Fibroblast of villous mesenchyme (primary cell): ENCODE results near the gene PANK4.

DNA sequence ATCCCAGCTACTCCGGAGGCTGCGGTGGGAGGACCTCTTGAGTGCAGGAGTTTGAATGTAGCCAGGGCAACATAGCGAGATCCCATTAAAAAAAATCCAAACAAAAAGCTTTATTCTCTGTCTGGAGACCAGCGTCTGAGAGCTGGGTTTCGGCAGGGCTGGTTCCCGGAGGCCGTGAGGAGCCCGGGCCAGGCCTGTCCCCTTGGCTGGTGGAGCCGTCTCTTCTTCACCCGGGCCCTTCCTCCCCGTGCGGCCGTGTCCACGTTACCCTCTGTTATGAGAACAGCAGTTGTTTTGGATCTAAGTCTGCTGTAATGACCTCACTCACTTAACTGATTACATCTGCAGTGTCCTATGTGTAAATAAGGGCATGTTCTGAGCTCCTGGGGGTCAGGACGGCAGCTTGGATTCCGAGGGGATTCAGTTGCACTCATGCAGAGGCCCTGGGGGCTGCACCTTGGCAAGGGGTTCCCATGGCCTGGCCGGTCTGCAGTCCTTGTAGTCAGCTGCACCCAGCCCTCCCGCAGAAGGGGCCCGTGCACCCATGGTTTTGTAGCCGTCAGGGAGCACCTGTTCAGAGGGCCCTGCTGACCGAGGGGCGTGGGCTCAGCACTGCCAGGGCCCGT is 39.7 kb downstream of the PRKCZ start:
- CAGE, long polyA plus RNA = no peak

- CAGE, long polyA plus RNA = no peak
Observed at GRCh38 chr1:2190501-2191139, 4.0 kb downstream of the FAAP20 start.

DNA sequence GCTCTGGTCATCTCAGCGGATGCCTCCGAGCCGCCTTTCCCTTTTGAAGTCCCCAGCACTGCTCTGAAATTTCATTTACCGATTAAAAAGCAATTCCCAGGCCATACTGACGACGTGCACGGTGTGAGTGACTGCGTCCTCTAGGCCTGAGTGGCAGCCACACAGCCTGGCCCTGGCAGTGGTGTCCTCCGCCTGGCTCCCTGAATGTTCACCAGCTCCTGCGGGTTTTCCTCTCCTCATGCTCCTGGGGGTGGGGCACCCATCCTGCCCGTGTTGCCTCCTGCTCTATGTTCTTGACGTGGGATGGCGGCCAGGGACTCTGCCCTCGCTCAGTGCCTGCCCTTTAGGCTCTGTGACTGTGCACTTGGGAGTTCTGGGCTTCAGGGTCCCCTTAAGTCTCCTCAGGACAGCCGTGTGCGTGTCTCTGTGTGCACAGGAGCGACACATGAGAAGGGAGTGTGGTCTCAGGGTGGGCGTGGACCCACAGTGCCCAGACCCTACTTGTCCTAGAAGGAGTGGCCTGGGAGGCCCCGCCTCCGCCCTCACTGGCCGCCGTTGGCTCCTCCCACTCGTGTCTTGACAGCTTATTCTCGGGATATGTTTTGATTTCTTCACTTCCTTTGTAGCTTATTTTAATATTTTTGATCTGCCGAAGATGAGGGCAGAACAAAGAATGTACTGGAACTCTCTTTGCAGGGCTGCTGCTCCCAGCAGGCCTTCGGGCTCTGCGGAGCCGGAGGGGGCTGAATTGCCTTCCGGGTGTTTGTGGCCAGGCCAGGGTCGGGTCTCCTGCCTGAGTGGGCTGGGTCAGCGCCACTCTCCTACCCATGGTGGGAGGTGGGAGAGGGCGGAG is 3.7 kb downstream of the SKI start:
- CAGE, long polyA plus RNA = no peak

GRCh38 chr1:2236790-2237812 is 9.0 kb downstream of the SKI start:
- CAGE, long polyA plus RNA = no peak

GRCh38 chr1:2246108-2246975 is 18.2 kb downstream of the SKI start:
- CAGE, long polyA plus RNA = no peak

GRCh38 chr1:2250436-2251242 is 22.5 kb downstream of the SKI start:
- CAGE, long polyA plus RNA = no peak

GRCh38 chr1:2252272-2253296 is 24.5 kb downstream of the SKI start:
- CAGE, long polyA plus RNA = no peak

- CAGE, long polyA plus RNA = no peak
Observed at GRCh38 chr1:2273228-2274112, 45.4 kb downstream of the SKI start.

DNA sequence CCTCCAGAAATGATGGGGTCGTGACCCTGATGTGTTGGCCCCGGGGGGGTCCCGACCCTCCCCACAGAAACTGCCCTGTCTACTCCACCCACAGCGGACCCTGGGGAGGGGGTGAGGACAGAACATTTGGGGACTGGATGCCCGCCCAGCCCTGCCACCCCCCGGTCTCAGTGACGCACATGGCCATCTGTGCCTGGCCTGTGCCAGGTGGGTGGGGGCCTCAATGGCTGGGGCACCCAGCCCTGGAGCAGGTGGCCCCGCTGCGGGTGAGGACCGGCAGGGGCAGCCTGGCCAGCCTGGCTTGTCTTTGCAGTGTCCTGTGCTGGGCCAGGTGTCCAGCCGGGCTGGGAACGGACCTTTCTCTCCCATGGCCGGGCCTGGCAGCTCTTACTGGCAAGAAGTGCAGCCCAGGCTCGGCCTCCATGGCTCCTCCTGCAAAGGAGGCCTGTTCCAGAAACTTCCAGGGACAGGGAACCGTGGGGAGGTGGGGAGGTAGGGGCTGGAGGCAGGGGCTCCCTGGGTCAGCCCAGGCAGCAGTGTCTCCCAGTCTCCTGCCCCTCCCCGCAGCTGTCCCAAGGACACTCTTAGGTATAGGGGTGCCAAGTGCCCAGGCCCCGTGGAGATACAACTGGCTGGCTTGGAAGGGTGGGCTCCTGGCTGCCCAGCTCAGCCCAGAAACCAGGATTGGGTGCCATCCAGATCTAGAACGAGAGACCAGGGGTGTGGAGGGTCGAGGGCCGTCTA is 78.4 kb downstream of the MORN1 start:
- CAGE, long polyA plus RNA = no peak

- CAGE, long polyA plus RNA = no peak
Observed at GRCh38 chr1:2395144-2395675, 3.6 kb downstream of the RER1 start.

- CAGE, long polyA plus RNA = no peak
Observed at GRCh38 chr1:2467038-2467754, 8.9 kb upstream of the PLCH2 start.

DNA sequence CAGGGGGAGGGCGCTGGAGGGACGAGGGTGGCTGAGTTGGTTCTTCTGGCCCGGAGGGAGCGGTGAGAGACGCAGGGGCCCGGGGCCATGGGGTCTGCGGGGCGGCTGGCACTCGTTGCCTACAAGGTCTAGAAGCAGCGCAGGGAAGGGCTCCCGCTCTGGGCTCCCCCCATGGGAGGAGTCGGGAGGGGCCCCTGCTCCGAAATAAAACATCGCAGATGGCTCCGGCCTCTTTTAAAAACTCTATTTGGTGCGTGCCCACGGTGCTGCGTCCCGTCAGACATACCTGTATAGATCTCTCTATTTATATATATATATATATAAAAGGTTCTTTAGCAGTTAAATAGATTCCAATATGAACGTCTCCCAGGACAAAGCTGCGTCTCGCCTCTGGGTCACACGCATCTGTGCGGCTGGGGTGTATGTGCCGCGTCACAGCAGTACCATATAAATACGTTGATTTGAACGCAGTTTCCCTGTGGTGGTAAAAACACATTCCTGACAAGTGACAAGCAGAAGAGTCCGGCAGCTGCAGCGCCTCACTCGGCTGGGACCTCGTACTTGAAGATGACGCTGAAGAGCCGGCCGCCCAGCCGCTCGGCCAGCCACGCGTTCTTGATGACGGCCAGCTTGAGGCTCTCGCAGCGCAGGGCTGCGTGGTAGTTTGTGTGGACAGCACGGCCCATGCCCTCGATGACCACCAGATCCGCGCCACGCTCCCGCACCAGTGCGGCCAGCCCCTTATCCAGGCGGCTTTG is 17.9 kb downstream of the PANK4 start:
- CAGE, long polyA plus RNA = no peak

GRCh38 chr1:2522289-2522599 is 4.2 kb downstream of the PANK4 start:
- CAGE, long polyA plus RNA = no peak

DNA sequence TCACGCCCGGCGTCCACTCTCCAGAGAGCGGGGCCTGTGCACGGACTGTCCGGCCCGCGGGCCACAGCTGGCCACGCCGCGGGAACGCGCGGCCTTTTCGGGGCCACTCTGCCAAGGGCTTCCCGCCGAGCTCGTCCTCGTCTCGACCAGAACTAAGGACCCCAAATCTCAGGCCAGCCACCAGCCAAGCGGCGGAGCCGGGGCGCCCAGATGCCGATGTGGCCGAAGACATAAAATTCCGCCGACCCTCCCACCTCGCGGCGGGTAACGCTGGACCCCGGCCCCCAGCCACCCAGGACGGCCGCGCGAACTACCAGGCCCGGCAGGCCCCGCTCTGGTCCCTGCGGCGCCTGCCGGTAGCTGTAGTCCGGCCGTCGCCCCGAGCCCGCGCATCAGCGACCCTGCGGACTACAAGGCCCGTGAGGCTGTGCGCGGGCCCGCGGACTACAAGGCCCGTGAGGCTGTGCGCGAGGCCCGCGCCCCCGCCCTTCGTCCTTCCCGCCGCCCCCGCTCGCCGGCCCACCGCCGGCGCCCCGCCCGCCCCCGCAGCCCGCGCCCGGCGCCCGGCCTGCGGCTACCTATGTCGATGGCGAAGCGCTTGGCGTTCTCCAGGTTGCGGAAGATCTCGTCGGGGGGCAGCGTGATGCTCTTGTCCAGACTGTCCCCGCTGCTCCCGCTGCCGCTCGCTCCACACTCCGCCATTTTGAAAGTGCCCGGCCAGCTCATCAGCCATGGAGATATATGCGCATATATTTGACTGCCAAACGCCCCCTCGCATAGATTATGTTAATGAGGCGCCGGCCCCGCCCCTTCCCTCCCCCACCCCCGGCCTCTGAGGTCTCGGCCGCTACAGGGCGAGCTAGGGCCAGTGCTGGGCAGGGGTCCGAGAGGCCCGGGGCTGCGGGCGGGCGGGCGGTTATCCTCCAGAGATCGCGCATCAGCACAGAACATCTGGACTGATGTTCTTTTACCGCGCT is at the start of gene PANK4:
Gene PANK4, minus strand, starts transcription at position 711 of the 977 bp plus-strand sequence.
- CAGE, long polyA plus RNA = no peak

DNA sequence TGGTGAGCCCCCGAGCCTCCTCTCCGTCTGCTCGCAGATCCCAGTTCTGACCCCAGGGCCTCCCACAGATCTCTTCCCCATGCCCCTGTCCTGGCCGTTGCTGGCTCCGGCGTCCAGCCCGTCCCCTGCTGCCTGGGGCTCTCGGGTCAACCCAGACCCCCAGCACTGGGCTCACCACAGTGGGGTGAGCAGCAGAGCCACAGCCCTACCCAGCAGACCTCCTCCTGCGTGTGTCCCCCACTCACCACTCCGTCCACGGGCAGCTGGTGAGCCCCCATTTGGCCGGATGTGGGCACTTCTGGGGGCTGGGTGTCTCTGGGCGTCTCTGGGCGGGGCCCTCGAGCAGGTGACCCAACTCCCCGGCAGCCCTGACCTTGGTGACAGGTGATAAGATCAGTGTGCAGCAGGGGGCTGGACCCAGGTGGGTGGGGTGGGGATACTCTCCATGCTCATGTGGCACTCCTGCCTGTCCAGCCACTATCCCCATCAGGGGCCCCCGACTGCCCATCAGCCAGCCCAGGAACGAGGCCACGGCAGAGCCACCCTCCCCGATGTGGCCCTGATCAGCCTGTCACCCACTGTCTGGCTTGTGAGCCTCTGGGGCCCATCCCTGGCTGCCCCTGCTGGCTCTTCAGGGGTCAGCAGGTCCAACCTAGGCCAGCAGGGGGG is 695 bp downstream of the TNFRSF14 start:
- CAGE, long polyA plus RNA = no peak

GRCh38 chr1:2584149-2584588 is 2.4 kb upstream of the PRXL2B start:
- CAGE, long polyA plus RNA = no peak

DNA sequence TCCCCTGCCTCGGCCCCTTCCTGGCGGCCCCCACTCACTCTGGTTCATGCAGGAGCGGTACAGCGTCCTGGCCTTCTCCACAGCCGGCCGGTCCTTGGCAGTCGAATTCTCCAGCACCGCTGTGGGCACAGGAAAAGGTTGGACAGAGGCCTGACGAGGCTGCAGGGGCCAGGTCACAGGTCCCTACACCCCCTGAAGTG is 22.6 kb downstream of the PRXL2B start:
- CAGE, long polyA plus RNA = no peak

GRCh38 chr1:2642859-2643702 is 10.3 kb upstream of the MMEL1 start:
- CAGE, long polyA plus RNA = no peak

DNA sequence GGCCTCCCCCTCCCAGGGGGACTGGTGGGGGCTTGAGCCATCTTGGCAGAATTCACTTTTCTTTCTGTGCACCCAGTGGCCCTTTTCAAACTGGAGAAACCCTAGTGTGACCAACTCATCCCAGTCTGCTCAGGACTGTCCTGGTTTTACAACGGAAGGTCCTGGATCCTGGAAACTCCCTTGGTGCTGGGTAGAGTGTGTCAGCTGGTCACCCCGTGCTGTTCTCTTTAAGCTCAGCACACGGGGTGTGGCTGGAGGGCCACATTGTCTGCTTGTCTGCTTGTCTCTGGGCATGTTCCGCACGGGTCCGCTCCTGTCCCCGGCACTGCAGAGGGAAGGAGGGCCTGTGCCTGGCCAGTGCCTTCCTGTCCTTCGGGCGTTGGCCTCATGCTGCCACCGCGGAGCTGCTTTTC is 45.8 kb upstream of the TTC34 start:
- CAGE, long polyA plus RNA = no peak

GRCh38 chr1:2927397-2927813 is 93.9 kb upstream of the ACTRT2 start:
- CAGE, long polyA plus RNA = no peak